Parotid gland (tissue), 1 donor: ENCODE measurements around a stretch of chr3.

DNA sequence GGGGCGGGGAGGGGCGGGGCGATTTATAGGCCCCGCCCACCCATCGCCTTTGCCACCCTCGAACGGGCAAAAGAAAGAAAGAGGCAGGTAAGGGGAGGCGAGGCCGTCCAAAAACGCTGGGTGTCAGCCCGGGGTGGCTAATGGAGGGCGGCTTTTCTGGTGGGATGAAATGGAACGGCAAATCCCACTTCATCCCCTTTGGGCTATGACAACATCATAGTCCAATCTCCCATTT lies 201 bp upstream of the ATP13A3 start:
- PRO-cap = bidirectional peak, plus-strand start at position 77 of the sequence, minus-strand start outside the sequence

- PRO-cap = no peak
Observed at GRCh38 chr3:194537496-194538253, 50.9 kb upstream of the ATP13A3 start.

DNA sequence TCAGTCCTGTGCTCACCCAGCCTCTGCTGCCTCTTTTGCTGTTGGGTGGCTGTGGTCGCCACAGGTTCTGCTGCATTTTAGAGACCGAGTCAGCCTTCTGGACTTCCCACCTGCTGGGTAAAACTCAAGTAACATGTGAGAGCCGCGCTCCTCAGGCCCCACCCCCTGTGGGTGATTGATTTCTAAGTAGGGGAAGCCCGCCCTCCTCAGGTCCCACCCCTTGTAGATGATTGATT lies 83.2 kb downstream of the FAM43A start:
- PRO-cap = bidirectional peak, plus-strand start outside the sequence, minus-strand start at position 91 of the sequence

- PRO-cap = no peak
Observed at GRCh38 chr3:194852175-194852670, 166.5 kb downstream of the FAM43A start.

GRCh38 chr3:195002735-195003410 lies 268.1 kb downstream of the XXYLT1 start:
- PRO-cap = no peak

DNA sequence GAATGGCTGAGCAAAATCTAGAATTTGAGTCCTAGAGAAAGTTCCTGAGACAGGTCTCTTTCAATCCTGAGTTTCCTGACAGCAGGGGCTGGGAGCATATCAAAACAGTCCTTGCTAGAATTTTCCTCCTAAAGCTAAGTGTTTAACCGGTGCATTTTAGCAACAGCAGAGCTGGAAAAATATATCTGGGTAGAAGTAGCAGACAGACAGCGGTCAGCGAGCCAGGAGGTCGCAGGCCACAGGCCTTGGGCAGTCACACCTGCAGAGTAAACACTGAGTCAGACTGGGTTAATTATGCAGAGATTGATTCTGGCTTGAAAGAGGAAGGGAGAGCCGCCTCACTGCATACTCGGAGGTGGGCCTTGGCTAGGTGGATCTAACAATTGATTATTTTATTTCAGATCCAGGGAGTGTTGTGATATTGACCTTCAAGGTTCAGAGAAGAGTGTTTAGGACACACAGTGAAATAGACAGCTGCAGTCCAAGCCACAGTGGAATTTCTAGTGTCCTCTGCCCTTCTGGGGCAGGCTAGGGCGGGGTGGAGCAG lies 237.5 kb downstream of the XXYLT1 start:
- PRO-cap = no peak

- PRO-cap = no peak
Observed at GRCh38 chr3:195069385-195069827, 201.6 kb downstream of the XXYLT1 start.

DNA sequence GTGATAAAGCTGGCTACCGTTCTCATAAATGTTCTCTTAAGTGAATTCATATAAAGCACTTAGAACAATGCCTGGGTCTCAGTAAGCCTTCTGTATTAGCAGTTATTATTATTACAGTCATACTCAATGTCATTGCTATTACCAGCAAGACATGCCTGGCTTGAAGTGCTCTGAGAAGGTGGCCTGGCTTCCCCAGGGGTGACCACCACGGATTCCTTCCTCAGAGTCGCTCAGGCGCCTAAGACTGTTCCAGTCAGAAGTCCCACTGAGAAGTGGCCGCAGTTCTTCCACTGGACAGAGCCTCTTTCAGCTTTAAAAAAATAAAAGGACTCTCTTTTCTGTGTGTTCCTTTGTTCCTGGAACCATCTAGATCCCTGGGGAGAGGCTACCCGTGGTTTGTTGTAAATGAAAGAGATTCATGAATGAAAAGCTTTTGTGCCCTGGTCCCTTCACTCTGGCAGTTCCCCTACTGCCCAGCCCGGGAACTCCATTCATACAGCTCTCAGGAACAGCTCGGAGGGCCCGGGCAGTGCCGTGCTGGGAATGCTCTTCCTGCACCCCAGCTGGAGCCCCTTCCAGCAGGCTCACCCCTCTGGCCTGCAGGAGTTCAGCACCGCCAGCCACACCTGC lies 75.7 kb downstream of the XXYLT1 start:
- PRO-cap = no peak

- PRO-cap = no peak
Observed at GRCh38 chr3:195204368-195204732, 66.6 kb downstream of the XXYLT1 start.

- PRO-cap = no peak
Observed at GRCh38 chr3:195441432-195441816, 1.4 kb downstream of the ACAP2 start.

DNA sequence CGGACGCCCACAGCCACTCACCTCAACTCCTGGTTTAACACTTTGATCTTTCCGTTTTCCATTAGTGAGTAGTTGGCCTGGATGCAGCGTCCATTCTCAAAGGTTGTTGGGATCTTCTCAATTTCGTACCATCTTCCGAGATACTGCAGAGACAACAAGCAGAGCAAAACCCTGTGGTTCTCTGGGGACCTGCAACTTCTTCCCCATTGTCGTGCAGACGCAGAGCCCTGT lies 10.0 kb downstream of the APOD start:
- PRO-cap = no peak

DNA sequence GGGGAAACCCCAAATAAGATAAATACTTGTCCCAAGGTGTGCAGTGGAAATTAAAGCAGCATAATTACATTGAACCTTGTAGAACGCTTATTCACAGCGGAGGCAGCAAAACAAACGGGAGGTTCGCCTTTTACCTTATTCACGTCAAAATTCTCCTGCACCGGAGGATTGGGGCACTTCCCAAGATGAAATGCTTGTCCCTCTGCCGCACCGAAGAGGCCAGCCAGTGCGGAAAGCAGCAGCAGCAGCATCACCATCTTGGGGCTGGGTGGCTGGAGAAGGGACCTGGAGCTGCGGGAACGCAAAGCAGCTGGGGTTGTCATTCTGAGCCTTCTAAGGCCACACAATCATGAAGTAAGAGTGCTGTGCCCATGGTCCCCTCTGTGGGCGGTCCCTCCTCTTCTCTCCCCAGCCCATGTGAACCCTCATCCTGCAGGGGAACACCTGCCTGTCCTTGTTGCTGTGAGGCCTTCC lies 4.5 kb downstream of the APOD start:
- PRO-cap = no peak

- PRO-cap = no peak
Observed at GRCh38 chr3:195727205-195727781, 6.5 kb downstream of the MUC20 start.

DNA sequence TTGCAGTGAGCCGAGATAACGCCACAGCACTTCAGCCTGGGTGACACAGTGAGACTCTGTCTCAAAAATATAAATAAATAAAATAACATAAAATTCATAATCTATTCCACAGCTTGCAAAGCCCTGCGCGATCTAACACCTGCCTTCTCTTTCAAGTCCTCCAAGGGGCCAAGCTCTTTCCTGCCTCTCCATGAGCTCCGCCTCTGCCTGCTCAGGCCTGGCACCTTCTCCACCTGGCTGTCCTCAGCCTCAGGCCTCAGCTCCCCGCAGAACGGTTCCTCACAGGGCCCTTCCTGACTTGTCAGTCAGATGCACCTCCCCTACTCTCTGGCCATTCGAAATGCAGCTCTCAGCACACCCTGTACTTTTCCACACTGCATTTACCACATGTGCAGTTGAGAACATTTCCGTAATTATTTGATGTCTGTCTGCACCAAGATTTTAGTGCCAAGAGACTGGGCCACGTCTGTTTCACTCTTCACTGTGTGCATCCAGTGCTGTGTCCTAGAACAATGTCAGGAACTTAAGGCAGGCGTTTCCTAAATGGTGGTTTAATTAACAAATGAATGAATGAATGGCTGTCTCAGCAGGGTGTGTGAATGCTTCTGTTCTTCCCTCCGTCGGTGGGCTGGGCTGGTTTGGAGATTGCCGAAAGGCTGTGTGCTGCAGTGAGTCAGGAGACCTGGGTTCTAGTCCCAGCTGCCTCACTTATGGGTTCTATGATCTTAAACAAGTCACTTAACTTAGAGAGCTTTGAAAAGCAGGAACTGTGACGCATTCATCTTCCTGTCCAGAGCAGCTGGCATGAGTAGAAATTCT lies 5.5 kb downstream of the MUC4 start:
- PRO-cap = no peak

GRCh38 chr3:195835165-195835549 lies 23.4 kb upstream of the MUC4 start:
- PRO-cap = no peak

DNA sequence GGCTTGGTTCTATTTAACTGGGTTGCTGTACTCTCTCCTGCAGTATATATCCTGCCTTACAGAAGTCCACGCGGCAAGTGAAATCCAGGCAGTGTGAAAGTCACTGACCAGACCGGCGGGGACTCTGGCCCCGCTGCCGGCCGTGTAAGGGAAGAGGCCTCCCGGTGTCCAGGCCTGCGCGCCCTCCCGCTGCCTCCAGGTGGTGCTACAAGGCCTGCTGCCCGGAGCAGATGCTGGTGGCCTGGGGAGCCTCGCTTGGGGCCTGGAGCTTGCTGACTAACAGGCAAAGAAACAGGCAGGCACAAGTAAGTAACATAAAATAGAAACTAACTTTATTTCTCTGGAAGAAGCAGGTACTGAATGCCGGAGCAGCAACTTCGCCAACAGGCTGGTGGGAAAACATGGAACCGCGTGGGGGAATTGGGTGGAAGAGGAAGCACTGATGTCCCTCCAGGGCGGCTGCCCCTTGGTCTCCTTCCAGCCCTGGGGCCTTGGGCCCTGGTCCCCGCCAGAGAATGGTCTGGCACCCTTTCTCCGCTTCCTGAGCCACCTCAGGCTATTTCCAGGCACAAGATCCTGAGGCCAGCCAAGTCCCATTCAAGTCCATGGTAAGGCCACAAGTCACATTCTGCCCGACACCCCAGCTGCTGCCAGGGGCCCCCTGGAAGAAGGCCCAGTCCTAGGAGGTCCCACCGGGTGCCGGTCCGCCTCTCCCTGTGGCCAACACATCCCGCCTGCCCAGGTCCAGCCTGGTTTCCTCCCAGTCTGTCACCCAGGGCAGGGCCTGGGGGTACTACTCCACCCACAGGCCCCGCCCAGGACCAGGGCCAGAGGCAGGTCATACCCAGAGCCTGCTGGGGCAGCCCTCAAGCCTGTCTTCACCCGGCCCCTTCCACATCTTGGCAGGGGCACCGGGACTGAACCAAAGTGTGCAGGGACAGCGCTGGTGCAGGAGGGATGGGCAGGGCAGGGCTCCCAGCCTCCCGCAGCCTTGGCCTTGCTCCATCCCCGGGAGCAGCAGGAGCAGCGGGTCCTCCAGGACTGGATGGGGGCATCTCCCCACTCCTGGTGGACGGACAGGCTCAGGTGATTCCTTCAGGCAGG lies 44.9 kb downstream of the TNK2 start:
- PRO-cap = unidirectional peak, minus-strand start at position 716 of the sequence

DNA sequence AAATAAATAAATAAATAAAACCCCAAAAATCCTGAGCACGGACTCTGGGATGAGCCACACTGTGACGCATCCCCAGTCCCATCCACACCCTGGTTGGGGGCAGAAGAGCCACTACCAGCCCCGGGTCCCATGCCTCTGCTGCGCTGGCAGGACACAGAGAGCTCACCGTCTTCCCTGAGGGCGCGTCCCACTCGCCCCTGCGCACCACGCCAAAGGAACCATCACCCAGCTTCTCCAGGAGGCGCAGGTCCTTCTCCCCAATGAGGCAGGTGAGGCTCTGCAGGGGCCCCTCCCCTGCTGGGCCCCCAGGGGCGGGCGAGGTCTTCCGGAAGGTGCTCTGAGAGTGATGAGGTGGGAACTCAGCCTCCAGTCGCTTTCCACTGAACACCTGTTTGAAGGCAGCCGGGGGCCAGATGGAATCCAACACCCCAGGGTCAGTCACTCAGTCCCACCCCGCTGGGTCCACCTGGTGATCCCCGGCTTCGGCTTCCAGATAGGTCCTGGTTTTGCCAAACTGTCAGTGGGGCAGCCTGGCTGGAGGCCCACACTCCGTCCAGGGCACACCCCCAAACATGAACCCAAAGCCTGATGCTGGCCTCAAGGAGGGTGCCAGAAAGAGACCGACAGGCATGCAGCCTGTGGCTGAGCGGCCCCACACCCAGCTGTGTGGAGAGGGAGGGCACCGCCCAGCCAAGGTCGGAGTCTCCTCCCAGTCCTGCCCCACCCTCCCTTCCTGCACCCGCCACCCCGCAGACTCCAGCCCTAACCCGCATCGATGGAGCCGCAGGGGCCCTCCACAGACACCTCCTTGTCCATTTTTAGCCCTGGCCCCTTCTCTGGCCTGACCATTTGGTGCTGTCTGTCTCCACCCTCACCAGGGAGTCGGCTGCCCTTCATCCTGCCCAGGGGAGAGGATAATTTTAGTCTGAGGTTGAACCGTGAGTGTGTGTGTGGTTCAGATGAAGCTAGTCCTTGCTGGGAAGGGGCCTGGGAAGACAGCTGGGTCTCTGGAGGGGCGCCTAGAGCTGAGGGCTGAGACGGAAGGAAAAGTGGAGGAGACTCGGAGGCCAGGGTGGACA lies 23.4 kb downstream of the TNK2 start:
- PRO-cap = unidirectional peak, plus-strand start at position 765 of the sequence

- PRO-cap = unidirectional peak, plus-strand start at chr3:195892430
Observed at GRCh38 chr3:195892017-195892516, 16.3 kb downstream of the TNK2 start.

GRCh38 chr3:195896362-195896672 lies 12.0 kb downstream of the TNK2 start:
- PRO-cap = no peak

DNA sequence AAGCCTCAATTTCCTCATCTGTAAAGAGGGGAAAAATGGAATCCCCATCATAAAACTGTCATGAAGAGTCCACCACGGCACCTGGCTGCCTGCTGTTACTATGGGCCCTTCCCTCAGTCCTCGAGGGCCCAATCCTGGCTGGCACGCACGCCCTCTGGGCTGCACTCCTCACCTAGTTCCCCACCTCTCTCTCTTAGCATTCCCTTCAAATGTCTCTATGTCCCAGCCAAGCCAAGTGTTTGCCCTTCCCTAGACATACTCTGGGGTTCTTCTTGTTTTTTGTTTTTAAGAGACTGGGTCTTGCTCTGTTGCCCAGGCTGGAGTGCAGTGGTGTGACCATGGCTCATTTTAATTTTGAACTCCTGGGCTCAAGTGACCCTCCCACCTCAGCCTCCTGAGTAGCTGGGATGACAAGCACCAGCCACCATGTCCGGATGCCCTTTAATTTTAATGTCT lies 10.0 kb downstream of the TNK2 start:
- PRO-cap = no peak